ENCODE measurements around the genes PDIA3, ELL3 and HYPK.

GRCh38 chr15:43315859-43316556 lies 14.0 kb upstream of the TGM7 start:
- PRO-cap, 2 experiments, result no peak in any of the 2 experiments

GRCh38 chr15:43371450-43371740 lies 494 bp downstream of the TUBGCP4 start:
- PRO-cap, 2 experiments, result no peak in any of the 2 experiments

DNA sequence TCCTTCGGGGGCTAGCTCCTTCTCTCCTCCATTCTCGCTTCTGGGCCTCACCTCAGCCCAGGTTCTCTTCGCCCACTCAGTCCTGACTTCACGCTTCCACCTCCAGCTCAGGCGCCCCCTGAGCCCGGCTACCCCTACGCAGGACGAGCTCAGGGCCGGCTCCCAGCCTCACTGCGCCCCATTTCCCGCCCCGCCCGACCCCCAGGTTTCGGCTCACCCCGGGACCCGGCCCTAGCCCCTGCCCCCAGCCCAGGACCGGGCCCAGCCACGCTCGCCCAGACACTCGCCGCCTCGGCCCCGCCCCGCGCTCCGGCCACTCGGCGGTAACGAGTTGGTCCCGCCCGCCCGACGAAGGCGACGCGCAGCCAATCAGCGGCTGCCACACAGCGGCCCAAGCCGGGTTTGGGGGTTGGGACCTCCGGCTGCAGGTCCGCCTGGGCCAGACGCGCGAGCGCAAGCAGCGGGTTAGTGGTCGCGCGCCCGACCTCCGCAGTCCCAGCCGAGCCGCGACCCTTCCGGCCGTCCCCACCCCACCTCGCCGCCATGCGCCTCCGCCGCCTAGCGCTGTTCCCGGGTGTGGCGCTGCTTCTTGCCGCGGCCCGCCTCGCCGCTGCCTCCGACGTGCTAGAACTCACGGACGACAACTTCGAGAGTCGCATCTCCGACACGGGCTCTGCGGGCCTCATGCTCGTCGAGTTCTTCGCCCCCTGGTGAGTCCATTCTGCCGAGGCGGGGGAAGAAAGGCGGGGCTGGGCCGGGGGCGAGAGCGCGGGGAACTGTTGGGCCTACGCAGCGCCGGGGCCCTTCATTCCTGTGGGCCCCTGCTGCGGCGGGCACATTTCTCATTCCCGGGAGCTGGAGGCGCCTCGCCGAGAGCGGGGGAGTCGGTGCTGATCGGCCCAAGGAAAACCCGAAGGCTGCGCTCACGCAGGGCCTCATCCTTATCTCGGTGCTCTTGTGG lies at the start of gene PDIA3:
Gene PDIA3 (plus strand): TSS at position 442 of the 961 bp plus-strand sequence.
- PRO-cap, 2 experiments, result peak in 2 of 2 experiments; most common plus-strand start position 442 of the sequence (in 2); most common minus-strand start position 268 of the sequence (in 2)

DNA sequence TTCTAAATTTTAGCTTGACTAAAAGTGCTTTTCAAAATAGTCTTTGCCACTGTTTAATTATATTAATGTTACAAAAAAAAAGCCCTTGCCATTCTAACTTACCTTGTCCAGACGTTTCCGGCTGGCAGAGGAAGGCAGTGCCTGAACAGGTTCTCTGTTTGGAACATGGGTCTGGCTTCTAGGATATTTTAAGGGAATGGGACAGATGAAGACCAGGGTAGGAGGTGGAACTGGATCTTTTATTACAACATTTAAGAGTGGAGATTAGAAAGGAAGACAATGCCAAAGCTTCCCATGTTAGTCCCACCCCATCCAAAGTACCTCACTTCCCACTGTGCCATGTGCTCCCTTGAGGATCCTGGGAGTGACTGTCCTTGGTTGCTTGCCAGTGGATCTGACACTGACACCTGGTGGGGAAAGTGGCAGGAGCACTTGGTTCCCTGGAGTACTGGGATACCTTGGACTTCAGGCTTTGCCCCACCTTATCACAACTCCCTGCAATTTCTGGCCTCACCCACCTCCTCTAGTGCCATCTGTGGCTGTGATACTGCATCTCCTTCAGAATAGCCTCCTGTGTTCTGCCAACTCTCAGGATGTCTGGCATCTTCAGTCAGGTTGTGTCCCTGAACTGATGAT lies 1.4 kb downstream of the ELL3 start:
- PRO-cap, 2 experiments, result no peak in any of the 2 experiments

- PRO-cap, 2 experiments, result peak in 2 of 2 experiments; most common plus-strand start chr15:43777671 (in 2); most common minus-strand start chr15:43776966 (in 2)
Measured at GRCh38 chr15:43776788-43777914, at the start of gene ELL3. ELL3 (minus strand) TSS chr15:43776966.

DNA sequence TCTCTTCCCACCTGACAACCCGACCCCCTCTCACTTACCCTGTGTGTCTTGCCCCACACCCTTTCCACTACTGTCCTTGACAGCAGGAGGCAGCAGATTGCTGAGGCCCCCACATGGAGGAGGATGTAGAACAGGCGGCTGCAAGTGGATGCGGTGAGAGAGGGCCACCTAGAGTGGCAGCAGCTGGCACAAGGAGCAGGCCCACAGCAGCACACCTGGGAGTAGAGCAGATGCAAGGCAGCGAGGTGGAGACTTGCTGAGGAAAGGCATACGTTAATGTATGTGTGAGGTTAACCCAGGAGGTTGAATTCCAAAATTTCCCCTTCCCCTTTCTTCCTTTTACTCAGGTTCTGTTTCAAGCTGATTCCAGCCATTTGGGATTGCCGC lies 755 bp downstream of the SERINC4 start:
- PRO-cap, 2 experiments, result no peak in any of the 2 experiments

- PRO-cap, 2 experiments, result peak in 2 of 2 experiments; most common plus-strand start chr15:43800592 (in 1); most common minus-strand start chr15:43800505 (in 2)
Measured at GRCh38 chr15:43800184-43800781, at the start of gene HYPK. HYPK (plus strand) TSS chr15:43800599.

DNA sequence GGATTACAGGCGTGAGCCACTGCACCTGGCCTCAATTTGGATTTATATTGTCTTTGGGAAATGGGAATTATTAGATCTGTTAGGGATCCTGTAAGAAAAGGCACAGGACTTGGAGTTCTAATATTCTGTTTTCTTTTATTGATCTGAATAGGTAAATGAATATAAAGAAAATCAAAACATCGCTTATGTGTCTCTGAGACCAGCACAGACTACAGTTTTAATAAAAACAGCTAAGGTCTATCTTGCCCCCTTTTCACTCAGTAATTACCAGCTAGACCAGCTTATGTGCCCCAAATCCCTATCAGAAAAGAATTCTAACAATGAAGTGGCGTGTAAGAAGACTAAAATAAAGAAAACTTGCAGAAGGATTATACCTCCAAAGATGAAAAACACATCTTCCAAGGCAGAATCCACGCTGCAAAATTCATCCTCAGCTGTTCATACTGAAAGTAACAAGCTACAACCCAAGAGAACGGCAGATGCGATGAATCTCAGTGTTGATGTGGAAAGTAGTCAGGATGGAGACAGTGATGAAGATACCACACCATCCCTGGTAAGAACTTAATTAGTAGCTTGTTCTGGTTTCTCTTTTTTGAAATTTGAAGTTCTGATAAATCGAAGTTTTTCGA lies 1.1 kb downstream of the WDR76 start:
- PRO-cap, 2 experiments, result no peak in any of the 2 experiments

DNA sequence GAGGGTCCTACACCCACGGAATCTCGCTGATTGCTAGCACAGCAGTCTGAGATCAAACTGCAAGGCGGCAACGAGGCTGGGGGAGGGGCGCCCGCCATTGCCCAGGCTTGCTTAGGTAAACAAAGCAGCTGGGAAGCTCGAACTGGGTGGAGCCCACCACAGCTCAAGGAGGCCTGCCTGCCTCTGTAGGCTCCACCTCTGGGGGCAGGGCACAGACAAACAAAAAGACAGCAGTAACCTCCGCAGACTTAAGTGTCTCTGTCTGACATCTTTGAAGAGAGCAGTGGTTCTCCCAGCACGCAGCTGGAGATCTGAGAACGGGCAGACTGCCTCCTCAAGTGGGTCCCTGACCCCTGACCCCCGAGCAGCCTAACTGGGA lies 36.2 kb upstream of the GOLM2 start:
- PRO-cap, 2 experiments, result no peak in any of the 2 experiments

- PRO-cap, 2 experiments, result no peak in any of the 2 experiments
Measured at GRCh38 chr15:44541577-44542973, 5.1 kb downstream of the EIF3J start.

- PRO-cap, 2 experiments, result no peak in any of the 2 experiments
Measured at GRCh38 chr15:44718262-44718811, 7.0 kb downstream of the B2M start.

DNA sequence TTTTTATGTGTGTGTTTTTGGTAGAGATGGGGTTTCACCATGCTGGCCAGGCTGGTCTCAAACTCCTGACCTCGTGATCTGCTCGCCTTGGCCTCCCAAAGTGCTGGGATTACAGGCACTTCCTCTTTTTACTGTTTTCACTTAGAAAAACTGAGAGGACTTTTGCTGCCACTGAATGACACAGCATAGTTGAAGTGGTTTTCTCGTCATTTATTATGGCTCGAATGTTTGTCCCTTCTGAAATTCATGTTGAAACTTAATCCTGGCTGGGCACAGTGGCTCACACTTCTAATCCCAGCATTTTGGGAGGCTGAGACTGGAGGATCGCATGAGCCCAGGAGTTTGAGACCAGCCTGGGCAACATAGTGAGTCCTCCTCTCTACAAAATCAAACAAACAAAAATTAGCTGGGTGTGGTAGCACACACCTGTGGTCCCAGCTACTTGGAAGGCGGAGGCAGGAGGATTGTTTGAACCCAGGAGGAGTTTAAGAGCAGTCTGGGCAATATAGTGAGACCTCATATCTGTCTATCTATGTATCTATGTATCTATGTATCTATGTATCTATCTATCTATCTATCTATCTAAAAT lies 11.6 kb upstream of the TRIM69 start:
- PRO-cap, 2 experiments, result no peak in any of the 2 experiments

DNA sequence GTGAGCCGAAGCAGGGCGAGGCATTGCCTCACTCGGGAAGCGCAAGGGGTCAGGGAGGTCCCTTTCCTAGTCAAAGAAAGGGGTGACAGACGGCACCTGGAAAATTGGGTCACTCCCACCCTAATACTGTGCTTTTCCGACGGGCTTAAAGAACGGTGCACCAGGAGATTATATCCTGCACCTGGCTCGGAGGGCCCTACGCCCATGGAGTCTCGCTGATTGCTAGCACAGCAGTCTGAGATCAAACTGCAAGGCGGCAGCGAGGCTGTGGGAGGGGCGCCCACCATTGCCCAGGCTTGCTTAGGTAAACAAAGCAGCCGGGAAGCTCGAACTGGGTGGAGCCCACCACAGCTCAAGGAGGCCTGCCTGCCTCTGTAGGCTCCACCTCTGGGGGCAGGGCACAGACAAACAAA lies 3.1 kb downstream of the TRIM69 start:
- PRO-cap, 2 experiments, result no peak in any of the 2 experiments

DNA sequence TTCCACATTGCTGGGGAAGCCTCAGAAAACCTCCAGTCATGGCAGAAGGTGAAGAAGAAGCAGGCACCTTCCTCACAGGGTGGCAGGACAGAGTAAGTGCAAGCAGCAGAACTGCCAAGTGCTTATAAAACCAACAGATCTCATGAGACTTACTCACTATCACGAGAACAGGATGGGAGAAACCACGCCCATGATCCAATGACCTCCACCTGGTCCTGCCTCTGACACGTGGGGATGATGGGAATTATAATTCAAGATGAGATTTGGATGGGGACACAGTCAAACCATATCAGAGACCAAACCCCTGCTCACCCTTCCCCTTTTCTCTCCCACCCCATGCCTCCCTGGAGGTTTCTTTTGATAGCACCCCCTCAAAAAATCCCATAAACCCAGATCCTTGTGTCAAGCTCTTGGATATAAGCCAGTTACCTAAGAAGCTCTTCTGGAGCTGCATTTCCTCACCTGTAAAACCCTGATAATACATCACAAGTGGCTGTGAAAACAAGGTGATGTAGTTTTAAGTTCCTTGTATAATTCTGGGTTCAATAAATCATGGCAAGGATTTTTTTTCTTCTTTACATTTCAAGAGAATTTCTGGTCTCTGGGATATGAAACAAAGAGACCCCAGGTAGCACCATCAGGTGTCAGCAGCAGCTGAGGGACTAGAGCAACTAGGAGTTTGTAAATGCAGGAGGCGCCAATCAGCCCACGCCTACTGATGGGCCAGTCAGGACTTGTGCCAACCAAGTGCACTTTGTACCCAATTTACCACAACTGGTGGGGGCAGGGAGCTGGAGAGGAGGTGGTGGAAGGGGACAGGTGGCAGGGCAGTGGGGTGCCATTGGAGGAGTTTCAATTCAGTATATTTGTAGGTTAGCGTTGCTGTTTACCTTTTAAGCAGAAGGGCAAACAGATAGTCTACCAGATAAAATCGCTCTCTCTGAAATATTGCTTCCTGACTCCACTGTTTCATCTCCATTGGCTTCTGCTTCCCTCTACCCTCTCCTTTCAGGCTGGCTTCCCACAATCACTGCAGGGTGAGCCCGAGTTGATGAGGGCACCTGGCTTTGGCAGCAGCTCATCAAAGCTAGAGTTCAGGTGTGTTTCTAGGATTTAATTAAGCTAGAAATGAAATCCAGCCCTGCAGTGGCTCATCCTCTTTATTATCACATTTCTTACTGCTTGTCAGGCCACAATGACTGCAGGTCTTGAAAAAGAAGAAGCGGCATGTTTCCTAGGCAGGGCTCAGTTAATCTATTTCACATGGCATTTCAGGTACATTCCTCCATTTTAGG lies 75.5 kb downstream of the TRIM69 start:
- PRO-cap, 2 experiments, result no peak in any of the 2 experiments

GRCh38 chr15:44820380-44820908 lies 84.1 kb downstream of the TRIM69 start:
- PRO-cap, 2 experiments, result no peak in any of the 2 experiments

GRCh38 chr15:44854671-44855214 lies 101.7 kb upstream of the TERB2 start:
- PRO-cap, 2 experiments, result no peak in any of the 2 experiments

DNA sequence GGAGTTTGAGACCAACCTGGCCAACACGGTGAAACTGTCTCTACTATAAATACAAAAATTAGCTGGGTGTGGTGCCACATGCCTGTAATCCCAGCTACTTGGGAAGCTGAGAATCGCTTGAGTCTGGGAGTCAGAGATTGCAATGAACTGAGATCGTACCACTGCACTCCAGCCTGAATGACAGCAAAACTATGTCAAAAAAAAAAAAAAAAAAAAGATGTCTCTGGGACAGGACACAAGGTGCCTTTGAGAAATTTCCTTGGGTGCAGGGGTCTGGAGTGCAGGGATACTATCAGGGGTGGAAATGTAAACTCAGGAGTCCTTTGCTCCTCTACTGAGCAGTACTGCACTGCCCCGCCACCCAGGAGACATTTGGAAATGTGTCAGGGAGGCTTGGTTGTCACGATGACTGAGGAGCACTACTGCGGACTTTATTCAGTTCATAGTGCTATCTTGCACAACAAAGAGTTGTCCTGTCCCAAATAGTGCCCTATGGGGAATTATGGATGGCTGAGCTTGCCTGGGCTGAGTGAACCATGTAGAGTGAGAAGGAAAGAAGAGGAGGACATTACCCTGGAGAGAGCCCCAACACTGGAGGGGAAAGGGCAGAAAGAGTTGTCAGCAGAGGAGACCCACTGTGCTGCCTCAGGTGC lies 2.6 kb downstream of the SORD start:
- PRO-cap, 2 experiments, result no peak in any of the 2 experiments

DNA sequence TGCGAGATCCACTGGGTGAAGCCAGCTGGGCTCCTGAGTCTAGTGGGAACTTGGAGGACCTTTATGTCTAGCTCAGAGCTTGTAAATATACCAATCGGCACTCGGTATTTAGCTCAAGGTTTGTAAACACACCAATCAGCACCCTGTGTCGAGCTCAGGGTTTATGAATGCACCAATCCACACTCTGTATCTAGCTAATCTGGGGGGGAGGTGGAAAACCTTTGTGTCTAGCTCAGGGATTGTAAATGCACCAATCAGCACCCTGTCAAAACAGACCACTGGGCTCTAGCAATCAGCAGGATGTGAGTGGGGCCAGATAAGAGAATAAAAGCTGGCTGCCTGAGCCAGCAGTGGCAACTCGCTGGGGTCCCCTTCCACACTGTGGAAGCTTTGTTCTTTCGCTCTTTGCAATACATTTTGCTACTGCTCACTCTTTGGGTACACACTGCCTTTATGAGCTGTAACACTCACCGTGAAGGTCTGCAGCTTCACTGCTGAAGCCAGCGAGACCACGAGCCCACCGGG lies 12.3 kb downstream of the SORD start:
- PRO-cap, 2 experiments, result no peak in any of the 2 experiments

DNA sequence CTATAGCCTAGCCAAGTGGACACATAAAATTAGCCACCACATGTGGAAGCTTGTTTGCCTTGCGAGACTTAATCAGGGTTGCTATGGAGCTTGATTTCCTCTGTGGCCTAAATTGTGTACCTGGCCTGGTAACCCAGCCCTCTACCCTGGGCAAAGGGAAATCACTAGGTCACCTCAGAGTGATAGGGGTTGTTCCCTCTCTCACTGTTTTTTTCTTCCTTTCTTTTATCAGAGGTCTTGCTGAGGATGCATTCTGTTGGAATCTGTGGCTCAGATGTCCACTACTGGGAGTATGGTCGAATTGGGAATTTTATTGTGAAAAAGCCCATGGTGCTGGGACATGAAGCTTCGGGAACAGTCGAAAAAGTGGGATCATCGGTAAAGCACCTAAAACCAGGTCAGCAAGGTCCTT lies 20.0 kb downstream of the SORD start:
- PRO-cap, 2 experiments, result no peak in any of the 2 experiments

DNA sequence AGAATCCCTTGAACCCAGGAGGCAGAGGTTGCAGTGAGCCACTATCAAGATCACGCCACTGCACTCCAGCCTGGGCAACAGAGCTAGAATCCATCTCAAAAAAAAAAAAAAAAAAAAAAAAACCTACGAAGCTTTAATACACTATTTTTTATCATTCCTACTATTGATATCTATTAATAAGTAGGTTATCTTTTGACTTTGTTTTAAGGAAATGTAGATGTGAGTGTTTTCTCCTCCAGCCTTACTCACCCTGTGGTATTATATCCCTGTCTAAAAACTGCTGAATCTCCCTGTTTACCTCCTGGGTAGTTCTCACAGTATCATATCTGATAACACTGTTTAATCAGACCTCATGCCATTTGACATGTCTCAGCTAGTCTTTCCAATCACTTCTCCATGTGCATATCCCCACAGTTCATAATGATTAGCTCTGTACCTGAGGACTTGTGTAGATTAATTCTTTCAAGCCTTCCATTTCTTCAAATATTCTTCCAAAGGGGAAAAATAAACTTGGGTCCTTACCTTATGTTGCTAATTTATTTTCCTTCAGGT lies 30.8 kb downstream of the DUOX2 start:
- PRO-cap, 2 experiments, result no peak in any of the 2 experiments